HTR-8/SVneo (cell line): ENCODE measurements around a stretch of chr11.

- RRBS, result no CpG with 5 or more reads among the region's 2 CpGs
Measured at GRCh38 chr11:9954442-9954682, 290.5 kb downstream of the SWAP70 start.

DNA sequence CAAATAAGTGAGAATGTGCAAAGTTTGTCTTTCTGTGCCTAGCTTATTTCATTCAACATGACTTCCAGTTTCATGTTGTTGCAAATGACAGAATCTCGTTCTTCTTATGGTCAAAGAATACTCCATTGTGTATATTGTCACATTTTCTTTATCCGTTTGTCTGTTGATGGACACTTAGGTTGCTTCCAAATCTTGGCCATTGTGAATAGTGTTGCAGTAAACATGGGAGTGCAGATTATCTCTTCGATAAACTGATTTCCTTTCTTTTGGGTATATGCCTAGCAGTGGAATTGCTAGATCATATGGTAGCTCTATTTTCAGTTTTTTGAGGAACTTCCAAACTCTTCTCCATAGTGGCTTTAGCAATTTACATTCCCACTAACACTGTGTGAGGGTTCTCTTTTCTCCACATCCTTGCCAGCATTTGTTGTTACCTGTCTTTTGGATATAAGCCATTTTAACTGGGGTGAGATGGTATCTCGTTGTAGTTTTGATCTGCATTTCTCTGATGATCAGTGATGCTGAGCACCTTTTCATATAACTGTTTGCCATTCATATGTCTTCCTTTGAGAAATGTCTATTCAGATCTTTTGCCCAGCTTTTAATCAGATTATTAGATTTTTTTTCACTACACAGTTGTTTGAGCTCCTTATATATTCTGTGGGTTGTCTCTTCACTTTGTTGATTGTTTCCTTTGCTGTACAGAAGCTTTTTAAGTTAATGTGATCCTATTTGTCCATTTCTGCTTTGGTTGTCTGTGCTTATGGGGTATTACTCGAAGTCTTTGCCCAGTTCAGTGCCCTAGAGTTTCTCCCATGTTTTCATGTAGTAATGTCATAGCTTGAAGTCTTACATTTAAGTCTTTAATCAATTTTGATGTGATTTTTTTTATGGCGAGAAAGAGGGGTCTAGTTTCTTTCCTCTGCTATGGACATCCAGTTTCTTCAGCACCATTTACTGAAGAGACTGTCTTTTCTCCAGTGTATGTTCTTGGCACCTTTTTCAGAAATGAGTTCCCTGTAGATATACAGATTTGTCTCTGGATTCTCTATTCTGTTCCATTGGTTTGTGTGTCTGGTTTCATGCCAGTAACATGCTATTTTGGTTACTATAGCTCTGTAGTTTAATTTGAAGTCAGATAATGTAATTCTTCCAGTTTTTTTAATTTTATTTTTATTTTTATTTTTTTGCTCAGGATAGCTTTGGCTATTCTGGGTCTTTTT is 124.2 kb downstream of the SBF2 start:
- RRBS, result no CpG with 5 or more reads among the region's 6 CpGs

DNA sequence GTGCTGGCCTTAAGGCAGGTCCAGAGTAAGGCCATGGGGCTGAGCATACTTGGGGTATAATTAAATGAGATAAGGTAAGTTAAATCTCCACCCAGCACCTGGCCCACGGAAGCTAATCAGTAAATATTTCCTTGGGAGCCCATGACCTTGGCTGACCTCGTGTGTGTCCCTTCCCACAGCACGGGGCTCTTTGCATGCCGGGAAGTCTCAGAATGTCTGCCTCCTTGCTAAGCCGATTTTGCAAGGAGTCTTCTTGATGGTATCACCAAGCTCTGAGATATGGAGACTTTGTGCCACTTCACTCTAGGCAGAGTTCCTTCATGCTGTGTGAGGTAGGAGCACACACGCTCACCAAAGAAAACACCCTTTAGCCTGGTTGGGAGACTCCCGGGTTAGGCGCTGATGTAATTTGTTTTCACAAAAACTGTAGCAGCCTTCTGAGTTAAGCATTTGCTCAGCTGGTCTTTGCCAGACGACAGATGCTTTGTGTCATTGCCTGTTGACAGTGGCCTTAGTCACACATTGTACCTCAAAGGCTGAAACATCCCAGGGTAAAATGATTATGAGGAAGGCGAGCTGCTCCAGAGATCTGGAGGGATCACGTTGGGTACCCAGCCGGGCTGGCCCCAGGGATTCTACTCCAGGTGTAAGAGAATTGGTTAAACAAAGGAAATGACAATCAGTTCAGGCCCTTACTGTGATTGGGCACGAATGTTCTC is 46.7 kb downstream of the ADM start:
- RRBS, result no CpG with 5 or more reads among the region's 13 CpGs

DNA sequence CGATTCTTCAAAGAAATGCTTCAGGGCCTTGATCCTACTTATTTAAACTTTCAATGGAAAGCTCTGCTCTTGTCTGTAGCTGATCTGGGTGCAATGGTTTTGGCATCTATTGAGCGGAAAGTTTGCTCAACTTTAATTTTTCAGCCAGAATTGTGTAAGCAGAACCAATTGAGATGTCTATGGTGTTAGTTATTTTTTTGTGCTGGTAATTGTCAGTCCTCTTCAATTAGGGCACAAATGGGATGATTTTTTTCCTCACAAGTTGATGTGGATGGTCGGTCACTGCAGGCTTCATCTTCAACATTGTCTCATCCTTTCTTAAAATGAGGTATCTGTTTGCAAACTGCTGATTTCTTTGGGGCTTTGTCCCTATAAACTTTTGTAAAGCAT is 67.5 kb downstream of the ADM start:
- RRBS, result no CpG with 5 or more reads among the region's 3 CpGs

- RRBS, result no CpG with 5 or more reads among the region's 8 CpGs
Measured at GRCh38 chr11:10385600-10386171, 69.4 kb upstream of the AMPD3 start.

- RRBS, result no CpG with 5 or more reads among the region's 26 CpGs
Measured at GRCh38 chr11:10386922-10388181, 67.7 kb upstream of the AMPD3 start.

- RRBS, result no CpG with 5 or more reads among the region's 3 CpGs
Measured at GRCh38 chr11:10444917-10445335, 10.1 kb upstream of the AMPD3 start.

DNA sequence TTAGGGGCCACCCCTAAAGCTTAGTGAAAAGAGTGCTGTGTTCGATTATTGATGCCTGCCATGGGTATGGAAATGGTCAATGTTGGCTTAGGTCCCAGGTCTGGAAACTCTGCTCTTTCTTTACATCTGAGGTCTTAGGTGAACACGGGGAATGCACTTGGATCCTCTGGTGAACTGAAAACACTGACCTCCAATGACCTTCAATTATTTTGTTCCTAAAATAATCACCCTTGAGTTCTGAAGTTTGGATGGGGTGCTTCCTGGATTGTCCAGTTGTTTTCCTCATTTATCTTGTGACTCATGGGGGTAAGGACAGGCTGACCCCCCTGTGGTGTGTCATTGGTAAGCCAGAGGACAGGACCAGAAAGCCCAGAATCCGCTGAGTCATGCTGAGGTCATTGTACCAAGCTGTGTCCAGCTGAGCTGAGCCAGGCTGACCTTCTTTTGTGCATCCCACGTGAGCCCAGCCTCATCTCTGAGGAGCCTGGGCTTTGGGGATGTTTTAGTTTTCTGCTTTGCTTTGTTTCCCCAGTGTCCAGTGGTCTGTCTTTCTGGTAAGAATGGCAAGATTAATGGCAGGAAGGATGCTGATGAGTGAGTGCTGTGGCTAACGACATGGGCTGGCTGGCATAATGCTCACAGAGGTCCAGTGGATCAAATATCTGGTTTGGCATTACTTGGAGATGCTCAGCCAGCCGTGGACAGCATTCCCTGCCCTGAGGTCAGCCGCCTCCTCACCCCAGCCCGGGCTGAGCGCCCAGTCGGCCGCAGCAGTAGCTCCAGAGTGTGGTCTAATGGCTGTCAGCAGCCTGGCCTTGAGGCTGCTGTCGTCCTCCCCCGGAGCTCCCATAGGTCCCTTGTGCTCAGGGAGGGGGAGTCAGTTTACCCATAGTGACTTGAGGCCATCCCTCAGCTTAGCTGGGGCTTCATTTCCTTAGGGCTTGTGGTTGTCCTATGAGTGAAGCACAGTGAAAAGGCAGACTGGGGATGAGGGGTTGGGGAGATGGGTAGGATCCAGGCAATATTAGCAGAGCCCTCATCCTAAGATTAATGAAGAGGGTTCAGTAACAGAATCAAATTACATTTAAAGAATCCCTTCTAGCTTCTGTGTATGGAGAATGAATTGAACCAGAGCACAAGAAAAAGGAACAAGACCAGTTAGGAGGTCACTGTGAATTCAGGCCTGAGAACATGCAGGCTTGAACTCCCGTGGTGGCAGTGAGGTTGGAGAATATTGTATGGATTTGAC is 35.7 kb downstream of the AMPD3 start:
- RRBS, result 10% methylated on average over 6 of the region's 14 CpGs

DNA sequence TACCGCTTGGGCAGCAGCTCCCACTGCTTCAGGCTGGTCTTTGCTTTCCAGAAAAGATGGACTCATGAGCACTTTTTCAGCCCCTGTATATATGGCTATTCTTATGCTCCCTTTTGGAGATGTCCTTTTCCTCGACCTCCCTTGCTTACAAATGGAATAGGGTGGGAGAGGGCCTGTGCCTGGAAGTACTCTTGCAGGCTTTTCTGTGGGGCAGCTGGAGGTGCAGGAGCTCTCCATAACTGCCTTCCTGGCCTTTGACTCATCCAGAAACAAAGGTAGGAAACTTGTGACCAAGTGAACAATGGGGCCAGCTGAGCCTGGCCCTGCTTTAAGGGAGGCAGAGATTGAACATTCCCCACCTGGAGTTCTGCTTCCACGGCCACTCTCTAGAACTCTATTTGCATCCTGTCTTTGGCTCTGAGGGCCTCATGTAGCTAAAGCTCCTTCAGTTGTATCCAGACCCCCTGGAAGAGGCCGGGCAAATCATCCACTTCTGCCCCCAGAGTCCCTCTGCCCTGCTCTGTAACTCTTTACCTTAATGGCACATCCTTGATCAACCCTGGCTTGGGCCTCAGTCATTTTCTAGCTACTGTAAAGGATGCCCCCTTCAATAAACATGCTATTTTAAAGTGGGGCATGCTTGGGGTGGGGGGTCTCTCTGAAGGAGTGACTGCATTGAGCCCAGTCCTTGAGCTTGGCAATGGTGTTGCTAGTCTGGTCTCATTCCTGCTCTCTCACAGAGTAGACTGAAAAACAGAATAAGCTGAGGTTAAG is 5.2 kb upstream of the LYVE1 start:
- RRBS, result no CpG with 5 or more reads among the region's 4 CpGs

- RRBS, result no CpG with 5 or more reads among the region's 2 CpGs
Measured at GRCh38 chr11:10619097-10619680, 50.7 kb upstream of the LYVE1 start.

DNA sequence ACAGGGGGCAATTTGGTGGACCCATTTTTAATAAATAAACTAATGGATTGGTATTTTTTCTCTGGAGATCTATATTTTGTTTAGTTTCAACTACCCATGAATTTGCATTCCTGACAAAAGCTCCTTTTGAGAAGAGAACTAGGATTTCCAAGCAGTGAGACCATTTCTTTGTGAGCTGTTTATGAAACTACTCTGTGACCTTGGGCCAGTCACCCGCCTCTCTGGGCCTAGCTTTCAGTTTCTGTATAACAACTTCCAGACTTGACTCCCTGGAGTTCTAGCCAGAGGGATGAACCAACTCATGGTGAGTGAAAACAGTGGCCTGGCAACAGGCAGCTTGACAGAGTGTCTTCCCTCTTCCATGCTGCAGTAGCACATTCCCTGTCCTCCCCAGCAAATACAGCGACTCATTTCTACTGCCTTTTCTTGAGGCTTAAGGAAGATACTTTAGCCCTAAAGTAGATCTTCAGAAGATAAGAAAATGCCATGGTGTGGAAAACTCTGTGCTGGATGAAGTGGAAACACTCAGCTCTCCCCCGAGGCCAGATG is 24.4 kb downstream of the IRAG1 start:
- RRBS, result no CpG with 5 or more reads among the region's 3 CpGs

DNA sequence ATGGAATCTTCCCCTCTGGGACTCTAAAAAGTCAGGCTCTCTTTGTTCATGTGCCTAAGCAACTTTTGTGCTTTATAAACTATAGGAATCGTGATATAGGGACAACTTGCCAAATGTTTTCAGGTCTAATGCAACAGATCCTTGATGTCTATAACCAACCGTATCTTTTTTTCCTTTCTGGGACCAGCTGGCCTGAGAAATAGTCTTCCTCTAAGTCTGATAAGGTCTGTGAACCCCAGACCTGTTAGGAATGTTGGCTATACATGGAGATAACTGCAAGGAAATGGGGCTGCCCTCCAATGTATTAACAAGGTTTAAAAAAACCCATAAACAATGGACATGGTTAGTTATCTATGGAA is 11.3 kb downstream of the IRAG1 start:
- RRBS, result no CpG with 5 or more reads among the region's 2 CpGs

GRCh38 chr11:10772317-10772738 is 21.3 kb downstream of the CTR9 start:
- RRBS, result no CpG with 5 or more reads among the region's 4 CpGs

DNA sequence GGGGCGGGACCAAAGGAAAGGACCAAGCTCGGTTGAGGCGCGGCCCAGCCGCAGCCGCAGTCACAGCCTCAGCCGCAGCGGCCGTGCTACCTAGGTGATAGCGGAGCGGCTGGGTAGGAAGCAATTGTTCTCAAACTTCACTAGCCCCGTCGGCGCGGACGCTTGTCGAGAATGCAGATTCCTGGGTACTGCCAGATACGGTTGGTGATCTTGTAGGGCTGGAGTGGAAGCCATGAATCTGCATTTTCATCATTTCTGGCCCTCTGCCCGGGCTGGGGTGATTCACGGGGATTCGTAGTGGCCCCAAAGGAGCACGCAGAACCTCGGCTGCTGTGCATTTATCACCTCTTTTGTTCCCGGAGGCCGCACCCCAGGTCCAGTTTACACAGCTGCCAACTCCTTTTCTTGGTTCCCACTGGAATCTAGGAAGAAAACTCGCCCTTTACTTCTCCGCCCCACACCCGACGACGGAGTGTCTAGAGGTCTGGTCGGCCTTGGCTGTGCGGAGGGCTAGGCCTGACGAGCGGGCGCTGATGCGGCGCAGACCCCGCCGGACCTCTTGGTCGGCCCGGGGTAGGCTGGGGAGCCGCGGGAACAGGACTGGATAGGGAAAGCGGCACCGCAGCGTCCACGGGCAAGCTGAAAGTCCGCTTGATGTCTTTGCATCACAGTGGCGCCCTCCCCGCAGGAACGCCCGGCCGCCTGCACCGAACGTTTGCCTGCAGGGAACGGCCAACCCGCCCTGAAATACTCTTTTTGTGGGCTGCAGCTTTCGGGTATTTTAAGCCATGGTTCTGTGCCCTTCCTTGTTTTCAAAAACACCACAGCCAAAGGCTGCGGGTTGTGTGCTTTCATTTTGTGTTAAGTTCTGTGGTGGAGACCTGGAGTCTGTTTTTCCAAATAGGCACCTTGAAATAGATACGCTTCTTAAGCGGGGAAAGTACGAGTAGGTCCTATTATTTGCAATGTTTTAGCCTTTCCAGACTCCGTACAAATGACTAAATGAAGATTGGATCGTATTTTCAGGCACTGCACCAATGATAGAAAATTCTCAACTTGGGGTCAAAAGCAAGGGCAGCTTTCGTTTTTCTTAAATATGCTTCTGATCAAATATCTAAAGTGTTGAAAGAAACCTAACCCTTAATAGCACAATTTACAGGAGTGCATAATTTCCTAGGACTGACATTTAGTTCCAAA is 712 bp upstream of the ZBED5 start:
- RRBS, result 1% methylated on average over 12 of the region's 65 CpGs

- RRBS, result no CpG with 5 or more reads among the region's 12 CpGs
Measured at GRCh38 chr11:10911485-10912388, 53.9 kb upstream of the ZBED5 start.

DNA sequence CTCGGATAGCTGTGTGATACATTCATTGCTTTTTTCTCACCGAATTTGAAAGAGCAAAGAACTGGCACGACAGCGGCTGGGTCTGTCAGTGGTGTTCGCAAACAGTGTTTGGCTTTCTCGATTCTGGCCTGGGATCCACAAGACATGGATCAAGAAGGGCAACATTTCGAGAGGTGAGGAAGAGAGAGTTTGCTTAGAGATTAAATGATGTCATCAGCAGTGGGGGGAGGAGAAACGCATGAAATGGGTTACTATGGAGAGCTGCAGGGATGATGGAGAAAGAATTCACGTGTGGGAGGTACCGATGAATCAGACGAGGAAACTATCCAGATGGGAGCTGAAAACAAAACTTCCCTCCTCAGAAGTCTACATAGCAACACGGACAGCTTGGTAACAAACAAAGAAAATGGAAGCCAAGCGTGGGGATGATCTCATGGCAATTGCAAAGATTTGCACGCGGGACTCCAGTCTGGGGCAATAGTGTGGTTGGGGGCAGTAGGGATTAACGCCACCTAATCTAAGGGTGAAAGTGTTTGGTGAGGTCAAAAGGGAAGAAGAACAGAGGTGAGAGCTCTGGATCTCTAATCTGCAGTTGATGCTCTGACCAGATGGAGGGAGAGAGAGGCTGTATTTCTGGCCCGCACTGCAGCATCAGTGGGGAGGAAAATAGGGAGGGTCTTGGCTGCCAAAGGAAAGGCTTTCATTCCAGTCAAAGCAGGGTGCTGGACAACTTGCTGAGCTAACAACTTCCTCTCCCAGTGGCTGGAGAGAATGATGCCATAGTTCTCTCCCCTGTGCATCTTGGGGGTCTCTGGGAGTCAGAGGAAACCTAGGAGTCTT is 43.3 kb upstream of the CSNK2A3 start:
- RRBS, result no CpG with 5 or more reads among the region's 17 CpGs

DNA sequence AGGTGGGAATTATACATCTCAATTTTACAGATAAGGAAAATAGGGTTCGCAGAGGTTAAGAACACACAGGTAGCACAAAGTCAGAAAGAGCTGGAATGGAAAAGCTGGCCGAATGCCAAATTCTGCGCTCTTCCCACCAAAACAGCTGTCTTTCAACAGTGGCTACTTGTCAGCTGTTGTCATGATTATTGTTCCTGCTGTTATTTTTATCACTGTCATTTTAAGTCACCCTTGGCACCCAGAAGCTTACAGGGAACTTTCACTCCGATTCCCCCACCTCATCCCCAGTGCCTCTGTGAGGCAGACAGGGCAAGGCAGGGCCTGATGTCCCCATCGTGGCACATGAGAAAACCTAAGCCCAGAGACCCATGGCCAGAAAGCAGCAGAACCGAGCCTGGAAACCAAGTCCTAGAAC is 74.5 kb upstream of the CSNK2A3 start:
- RRBS, result no CpG with 5 or more reads among the region's 6 CpGs

GRCh38 chr11:11481420-11481939 is 128.4 kb upstream of the CSNK2A3 start:
- RRBS, result no CpG with 5 or more reads among the region's 4 CpGs

- RRBS, result no CpG with 5 or more reads among the region's 4 CpGs
Measured at GRCh38 chr11:11577241-11577645, 44.6 kb downstream of the GALNT18 start.

GRCh38 chr11:11864910-11865585 is 23.3 kb downstream of the USP47 start:
- RRBS, result no CpG with 5 or more reads among the region's 3 CpGs